Measurements from ENCODE around the genes PDSS2 and SNX3.

GRCh38 chr6:106541042-106541241 lies 88.4 kb downstream of the RTN4IP1 start:
- PRO-cap: no peak
- RAMPAGE, long total RNA: no peak

GRCh38 chr6:106620953-106621586 lies 8.2 kb downstream of the RTN4IP1 start:
- PRO-cap: no peak
- RAMPAGE, long total RNA: no peak

DNA sequence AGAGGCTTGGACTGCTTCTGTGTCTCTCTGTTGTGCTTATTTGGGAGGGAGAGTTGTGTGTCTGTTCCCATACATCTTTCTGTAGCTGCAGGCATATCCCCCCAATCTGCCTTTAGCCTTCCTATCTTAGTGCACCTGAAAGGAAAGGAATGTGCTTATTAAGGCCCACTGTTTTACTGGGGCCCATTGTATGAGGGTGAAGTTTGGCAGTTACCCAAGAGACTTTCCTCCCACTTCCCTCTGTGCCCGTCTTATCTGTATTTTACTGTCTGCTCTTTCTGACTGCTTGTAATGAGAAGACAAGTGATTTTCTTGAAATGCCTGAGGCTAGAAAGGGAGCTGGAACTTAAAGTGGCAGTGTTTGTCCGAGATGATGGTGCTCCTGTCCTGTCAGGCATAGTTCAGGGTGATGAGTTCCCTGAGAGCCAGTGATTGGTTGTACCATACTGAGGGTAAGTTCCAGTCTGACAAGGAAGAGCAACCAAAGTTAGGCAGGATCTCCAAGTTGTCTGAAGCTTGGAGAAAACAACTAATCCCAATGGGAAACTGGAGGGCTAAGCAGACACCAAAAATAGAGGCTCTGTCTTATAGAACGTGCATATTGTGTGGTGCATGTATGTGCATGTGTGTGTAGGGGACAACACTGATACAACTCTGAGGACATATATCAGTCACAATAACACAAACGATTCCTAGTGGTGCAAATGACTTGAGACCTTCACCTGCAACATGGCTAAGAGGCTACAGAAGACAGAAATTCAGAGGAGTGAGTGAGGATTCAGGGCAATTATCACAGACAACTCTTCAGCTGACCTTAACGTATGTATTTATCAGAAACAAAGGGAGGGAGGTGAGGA lies 114.8 kb downstream of the QRSL1 start:
- PRO-cap: no peak
- RAMPAGE, long total RNA: no peak

- PRO-cap: no peak
- RAMPAGE, long total RNA: no peak
Observed at GRCh38 chr6:106886799-106887340, 87.7 kb downstream of the CD24 start.

DNA sequence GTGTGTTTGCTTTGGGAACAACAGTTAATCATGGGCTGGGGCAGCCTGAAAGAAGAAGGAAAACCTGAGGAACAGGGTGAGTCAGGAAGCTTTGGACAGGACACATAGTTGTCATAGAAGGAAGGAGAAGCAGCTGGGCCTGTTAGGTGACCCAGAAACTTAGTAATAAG lies 61.4 kb downstream of the CD24 start:
- PRO-cap: no peak
- RAMPAGE, long total RNA: no peak

- PRO-cap: no peak
- RAMPAGE, long total RNA: no peak
Observed at GRCh38 chr6:106924830-106925342, 49.6 kb downstream of the CD24 start.

DNA sequence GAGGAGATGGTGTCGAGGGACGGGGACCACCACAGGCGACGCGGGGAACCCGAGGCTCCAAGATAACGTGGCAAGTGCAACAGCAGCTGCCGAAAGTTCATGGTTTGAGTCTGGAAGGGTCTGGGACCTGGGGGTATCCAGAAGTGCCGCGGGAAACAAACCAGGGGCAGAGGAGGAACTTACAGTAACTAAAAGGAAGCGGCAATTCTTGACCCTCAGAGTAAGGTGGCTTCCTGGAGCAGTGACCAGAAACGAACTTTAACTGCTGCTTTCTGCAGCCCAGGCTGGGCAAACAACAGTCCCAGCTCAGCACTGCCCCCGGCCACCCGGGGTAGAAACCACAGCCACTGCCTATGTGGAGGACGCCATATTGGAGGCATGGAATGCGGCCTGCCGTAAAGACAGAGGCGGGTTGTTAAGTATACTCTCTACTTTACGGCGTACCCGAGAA lies at the start of gene PDSS2:
TSS of gene PDSS2 (minus strand) at position 380 of the 451 bp plus-strand sequence.
- PRO-cap: no peak
- RAMPAGE, long total RNA: no peak

- PRO-cap: no peak
- RAMPAGE, long total RNA: no peak
Observed at GRCh38 chr6:107674848-107675750, 149.0 kb downstream of the SCML4 start.

DNA sequence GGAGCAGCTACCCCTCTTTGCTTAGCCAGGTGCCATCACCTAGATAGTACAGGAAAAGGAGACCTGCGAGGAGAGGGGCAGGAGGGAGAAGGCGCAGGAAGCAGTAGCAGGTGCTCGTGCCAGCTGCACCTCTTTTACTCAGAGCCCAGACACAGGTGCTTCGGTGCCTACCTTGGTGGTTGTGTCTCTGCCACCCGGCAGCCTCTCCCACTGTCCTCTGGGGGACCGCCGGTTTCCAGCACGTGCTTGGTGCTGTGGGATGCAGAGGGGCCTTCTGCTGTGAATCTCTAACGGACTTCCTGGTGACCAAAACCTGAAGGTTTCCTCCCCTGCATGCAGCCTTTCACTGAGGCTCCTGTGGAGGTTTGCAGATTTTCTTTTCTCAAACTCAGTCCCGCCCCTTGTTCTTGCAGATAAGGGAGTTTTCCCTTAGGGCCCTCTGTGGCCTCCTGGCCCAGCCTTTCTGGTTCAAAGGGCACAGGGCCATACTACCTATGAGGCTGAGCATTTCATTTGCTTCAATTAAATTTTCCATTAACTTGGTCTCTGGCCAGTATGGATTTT lies 92.2 kb downstream of the SCML4 start:
- PRO-cap: no peak
- RAMPAGE, long total RNA: no peak

DNA sequence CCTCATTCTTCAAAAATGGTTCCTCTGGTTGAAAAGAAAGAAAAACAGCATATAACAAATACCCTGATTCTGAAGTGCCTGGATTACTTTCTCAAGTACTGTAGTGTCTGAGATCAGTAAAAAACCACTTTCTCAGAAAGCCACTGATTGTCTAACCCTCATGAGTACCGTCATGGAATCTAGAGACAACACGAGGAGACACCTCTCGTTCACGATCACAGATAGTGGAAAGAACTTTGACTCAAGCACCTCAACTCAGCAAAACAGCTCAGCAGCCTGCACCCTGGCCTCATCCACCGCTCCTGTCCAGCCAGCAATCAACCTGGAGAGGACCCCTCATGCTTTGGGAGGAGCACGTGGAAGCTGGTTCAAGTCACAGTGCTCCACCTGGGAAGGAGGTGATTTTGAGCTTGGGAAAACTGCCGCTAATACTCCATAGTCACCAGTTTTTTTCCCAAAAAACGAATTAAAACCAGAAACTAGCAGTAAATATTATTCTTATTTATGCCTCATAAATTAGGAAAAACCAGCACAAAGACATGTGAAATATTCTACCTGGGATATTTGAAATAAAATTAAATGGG lies 970 bp downstream of the SCML4 start:
- PRO-cap: no peak
- RAMPAGE, long total RNA: no peak

DNA sequence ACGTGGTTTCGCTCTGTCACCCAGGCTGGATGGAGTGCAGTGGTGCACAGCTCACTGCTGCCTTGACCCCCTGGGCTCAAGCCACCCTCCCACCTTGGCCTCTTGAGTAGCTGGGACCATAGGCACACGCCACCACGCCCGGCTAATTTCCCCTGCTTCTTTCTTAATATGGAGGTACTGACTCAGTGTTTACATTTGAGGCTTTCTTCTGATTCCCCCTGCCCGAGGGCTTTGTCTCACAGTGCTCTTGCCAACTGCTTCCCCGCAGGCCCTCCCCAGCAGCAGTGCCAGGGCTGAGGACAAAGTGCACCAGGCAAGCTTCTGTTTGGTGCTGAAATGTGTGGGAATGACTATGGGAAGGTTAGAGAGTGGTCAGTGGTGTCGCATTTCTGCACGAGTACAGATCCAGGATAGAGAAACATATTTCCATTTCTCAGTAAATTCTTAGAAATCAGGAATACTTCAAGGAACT lies 34.8 kb downstream of the NR2E1 start:
- PRO-cap: no peak
- RAMPAGE, long total RNA: no peak

DNA sequence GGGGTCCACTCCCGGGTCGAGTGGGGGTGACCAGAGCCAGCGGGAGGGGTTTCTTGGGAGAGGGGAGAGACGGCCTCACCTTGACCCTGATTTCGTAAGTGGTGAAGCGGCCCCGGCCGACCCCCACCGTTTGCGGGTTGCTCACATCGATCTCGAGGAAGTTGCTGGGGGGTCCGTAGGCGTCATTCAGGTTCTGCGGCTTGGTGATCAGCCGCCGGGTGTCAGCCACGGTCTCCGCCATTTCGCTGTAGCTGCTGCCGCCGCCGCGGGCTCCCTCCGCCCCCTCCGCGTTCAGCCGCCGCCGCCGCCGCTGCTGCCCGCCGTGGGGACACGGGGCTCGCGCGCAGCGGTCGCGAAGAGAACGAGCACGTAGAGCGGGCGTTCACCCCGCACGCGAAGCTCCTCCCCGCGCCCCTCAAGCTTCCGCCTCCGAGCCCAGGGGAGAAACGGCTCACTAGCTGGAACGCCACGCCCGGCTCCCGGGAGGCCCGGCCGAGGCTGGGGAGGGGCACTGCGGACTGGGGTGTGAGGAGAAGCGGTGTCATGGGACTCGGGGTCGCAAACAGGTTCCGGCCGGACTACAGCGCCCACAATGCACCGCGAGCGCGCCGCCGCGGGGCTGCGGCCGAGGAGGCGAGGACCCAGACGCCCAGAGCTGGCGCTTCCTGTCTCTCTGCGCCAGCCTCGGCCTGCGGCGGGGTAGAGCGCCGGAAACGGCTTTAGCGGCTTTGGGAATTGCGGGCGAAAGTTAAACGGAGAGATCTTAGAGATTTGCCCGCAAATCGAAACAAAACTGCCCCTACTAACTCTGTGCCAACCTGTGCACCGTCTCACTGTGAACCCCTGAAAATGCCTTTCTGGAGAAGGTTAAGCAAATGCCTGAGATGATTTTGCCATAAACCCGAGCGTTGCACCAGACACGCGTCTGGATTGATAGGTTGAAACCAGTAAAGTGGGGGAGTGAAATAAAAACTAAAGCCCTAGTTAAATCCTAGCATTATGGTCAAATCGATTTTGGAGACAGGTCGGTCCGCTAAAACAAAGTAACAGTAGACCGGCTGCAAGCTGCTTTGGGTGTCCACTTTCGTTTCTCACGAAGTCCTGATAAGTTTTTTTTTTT lies at the start of gene SNX3:
TSS of gene SNX3 (minus strand) at position 360 of the 1,120 bp plus-strand sequence.
- PRO-cap: no peak
- RAMPAGE, long total RNA: start-site peak on the minus strand centred at position 282 of the sequence, 66 bp wide, 359 and 529 reads in 2 replicates

DNA sequence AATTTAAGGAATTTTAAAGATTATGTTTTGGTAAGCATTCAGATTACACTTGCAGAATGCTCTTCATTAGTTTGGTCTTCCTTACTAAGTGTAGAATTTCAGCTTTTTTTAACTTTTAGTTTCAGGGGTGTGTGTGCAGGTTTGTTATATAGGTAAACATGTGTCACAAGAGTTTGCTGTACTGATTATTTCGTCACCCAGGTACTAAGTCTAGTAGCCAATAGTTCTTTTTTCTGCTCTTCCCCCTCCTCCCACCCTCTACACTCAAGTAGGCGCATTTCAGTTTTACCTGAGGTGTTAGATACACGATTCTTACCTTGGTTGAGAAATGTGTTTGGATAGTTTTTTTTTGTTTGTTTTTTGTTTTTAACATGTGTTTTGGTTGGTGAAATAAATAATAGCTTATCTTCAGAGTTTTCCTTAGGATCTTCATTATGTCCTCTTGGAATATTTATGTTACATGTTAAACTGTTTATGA lies 68.3 kb downstream of the AFG1L start:
- PRO-cap: no peak
- RAMPAGE, long total RNA: no peak

DNA sequence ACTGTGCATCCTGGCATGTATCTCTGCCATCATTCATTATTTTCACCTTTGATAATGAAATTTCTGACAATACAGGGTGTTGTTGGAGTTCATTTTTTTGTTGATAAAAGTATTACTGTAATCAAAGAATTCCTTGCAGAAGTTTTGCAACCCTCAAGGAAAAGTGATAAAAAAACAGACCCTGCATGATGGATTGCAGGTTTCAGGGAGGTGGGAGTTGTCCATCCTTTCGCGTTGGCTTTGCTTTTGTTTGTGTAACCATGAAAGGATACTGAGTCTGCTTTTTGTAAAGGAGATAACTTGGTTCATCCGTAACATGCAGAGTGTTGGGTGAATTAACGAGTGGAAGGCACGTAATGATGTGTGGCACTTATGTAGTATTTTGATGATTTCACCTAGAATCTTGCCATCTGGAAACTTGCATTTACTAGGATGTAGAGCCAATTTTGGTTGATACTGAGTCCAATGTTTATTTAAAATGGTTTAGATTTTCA lies 23.6 kb downstream of the FOXO3 start:
- PRO-cap: no peak
- RAMPAGE, long total RNA: no peak

DNA sequence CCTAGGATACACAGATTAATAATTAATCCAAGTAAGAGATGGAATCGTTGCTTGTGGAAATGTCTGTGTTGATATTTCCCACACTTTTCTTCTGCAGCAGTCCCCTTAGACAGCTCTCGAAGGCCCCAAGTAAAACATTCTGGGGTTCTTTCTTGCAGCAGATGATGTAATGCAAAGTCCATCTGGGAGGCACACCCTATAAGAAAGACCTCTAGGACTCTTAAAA lies 54.7 kb upstream of the ARMC2 start:
- PRO-cap: no peak
- RAMPAGE, long total RNA: no peak

DNA sequence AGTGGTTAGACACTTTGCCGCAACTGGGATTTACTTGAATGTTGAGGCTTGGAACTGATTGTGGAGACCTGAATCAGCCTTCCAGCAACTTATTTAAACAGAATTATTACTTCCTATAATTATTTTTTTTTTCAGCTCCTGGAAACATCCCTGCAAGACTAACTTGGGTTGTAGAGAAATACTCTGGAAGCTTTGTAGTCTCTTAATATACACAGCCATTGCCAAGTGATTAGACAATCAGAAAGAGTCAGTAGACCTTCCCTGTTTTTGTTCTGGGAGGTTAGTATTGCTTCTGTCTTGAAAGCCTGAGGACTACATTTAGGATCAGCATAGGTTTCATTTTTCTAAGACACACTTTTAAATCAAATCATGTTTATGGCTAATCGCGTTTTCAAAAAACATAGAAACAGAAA lies 94.3 kb downstream of the ARMC2 start:
- PRO-cap: no peak
- RAMPAGE, long total RNA: no peak

DNA sequence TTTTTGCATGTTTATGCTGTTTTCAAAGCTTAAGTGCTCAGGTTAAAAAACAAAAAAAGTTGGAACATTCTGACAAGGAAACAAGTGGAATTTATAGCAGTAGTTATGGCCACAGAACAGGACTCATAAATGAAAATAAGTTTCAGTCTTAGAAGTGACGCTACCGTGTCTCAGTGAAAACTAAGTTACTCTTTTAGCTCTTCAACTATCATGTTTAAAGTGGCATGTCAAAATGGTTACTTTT lies 84.3 kb downstream of the SESN1 start:
- PRO-cap: no peak
- RAMPAGE, long total RNA: no peak

GRCh38 chr6:109087789-109088453 lies 6.7 kb downstream of the SESN1 start:
- PRO-cap: no peak
- RAMPAGE, long total RNA: no peak

GRCh38 chr6:109117244-109117989 lies 22.1 kb downstream of the CEP57L1 start:
- PRO-cap: no peak
- RAMPAGE, long total RNA: no peak

- PRO-cap: no peak
- RAMPAGE, long total RNA: no peak
Observed at GRCh38 chr6:109163392-109164197, 68.3 kb downstream of the CEP57L1 start.

All from spinal cord (tissue), 3 donors.